GM23248 (cell line): ENCODE measurements around the genes CACNA2D3, LRTM1 and WNT5A.

DNA sequence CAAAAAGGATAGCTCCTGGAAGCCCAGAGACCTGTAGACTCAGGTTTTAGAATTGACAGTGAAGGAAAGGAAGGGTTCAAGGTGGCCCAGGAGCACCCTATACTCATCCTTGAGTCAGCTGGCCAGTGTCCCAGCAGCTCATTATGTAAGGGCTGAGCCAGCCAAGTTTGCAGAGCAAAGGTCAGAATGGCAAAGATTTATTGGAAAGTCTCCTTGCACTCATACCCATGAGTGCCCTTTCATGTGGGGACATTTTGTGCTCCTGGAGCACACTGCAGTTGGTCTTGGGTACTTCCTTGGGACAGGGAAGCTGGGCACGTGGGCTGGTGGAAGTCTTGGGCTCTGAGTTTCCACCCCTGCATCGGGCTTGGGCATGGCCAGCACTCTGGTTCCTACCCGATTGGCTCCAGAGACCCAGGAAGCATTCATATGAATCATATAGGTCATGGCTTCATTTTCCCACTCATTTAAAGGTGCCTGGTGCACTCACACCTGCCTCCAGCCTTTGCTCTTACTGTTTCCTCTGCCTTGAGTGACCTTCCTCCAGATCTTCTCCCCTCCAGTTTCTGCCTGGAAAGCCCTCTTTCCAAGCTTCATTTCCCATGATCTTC, 10.7 kb upstream of the PRKCD start:
- RAMPAGE, long total RNA: no peak

DNA sequence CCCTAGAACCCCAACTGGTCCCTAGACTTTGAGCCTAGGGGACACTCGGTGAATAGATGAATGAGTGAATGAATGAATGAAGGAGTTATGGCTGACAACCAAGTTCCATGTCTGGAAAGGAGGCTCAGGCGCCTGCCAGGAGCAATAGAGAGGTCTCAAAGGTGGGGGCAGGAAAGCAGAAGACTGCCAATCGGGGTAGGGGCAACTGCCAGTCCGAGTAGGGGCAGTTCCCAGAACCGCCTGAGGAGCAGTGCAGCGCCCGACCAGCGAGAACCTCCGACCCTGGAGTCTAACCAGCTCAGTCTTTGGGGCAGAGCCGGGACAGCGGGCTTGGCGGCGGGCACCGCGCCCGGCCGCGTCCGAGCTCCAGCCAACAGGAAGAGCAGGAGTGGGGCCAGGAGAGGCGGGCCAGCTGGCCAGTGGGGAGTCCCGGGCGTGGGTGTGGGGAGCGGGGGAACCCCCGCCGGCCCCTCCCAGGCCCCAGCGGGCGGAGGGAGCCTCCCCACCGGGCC, 508 bp upstream of the PRKCD start:
- RAMPAGE, long total RNA: no peak

- RAMPAGE, long total RNA: no peak
Measured at GRCh38 chr3:53196608-53197536, 35.9 kb downstream of the PRKCD start.

DNA sequence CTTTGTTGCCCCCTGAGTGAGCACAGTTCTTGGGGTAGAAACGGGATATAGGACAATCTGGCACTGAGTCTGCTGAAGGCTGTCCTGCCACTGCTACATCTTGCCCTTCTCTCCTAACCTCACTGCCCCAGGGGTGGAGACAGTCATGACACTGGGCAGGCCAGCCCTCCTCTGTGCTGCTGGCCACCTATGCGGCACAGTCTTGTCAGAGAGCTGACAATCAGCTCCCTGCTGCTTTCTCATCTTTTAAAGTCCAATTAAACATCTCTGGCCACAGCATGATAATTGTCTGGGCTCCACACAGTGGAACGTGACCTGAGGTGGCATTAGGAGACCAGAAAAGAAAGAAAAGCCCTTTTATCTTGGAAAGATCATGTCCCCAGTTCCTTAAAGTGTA, 15.6 kb upstream of the CACNA1D start:
- RAMPAGE, long total RNA: no peak

DNA sequence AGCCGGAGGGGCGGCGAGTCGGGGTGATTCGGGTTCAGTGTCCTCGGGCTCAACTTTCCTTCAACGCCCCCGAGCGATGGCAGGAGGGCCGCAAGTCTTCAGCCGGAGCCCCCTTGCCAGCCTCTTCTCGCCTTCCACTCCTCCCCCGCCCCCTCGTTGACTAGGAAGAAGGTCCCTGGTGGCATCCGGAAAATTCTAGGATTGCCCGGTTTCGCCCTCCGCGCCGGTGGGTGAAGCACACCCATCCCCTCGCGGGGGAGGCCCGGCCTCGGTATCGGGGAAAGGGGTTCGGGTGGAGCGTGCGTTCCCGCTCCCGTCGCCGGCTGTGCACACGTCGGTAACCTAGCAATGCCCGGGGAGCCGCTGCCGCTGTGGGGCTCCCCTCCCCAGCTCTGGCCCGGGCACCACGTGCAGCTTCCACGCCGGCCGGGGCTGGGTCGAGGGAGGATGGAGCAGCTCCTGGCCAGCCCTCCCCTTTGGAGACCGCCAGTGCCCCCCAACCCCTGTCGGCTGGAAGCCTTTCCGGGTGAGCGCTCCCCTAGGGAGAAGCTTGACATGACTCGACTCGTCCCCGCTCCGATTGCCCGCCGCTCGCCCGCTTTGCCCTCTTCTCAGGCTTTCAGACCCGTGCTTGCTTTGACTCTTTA, 1.2 kb downstream of the CACNA1D start:
- RAMPAGE, long total RNA: no peak

GRCh38 chr3:53711340-53711993, 134.8 kb downstream of the CHDH start:
- RAMPAGE, long total RNA: no peak

DNA sequence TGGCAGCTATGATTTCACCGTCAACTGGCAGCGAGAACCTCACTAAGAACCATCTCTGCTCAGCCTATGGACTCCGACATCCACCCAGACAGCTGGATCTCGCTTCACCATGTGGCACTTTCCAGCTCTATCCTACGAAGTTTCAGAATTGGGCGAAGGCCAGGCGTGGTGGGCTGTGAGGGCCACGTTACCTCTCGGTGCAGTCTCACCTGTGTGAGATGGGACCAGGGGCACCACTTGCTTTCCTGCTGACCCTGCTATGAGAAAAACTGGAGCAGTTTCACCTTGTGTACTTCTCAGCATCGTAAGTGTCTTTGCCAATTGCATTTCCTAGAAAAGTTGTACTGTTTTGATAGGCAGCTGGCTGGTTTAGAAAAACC, 32.3 kb downstream of the CHDH start:
- RAMPAGE, long total RNA: no peak

DNA sequence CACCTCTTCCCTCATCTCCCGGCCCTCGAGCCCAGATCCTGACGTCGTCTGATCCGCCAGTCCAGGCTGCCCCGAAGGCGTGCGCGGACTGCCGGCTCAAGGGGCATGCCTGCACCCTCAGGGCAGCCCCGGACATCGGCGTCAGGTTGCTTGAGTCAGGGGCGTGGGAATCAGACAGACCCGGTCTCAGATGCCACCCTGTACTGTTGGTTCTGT, 204 bp downstream of the IL17RB start:
- RAMPAGE, long total RNA: no peak

DNA sequence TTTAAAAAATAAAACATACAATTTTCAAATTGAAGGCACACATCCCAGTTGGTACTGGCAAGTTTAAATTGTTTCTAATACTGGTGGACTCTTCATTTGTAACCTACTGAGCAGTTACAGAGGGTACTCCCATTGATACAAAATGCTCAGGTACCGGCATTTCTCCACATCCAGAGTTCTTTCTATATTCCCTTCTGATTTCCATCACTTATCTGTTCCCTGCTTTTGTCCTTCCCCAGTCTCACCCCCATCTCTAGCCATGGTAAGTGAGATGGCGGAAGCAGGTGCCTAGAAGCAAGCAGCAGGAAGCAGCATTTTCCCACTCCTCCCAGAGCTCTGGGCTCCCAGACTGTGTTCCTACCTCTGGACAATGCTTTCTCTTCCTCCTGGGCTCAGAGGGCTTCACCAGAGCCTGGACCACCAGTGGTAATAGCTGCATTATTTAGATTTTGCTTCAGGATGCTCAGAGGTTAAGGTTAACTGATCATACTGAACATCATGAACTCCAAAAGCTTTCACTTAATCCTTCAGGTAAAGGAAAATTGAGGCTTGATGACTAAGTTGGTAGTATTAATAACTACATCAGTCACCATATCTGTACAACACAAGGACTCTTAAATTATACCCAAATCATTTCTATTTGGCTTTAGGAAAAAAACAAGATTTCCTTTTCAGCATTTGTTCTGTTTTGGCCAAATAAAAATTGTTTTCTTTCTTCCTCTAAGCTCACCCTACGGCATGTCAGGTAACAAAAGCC, 14.4 kb downstream of the ACTR8 start:
- RAMPAGE, long total RNA: no peak

DNA sequence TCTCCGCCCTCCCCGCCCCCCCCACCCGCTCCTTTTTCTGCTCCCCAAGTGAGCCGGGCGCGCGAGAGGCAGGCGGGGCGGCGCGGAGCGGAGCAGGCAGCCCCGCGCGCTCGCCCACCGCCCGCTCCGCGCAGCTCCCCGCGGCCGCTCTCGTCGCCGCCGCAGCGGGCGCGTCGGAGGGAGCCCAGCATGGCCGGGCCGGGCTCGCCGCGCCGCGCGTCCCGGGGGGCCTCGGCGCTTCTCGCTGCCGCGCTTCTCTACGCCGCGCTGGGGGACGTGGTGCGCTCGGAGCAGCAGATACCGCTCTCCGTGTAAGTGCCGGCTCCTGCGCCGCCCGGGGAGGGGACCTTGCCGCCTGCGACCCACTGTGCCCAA, at the start of gene CACNA2D3:
Gene CACNA2D3, plus strand, starts transcription at position 28 of the 375 bp plus-strand sequence.
- RAMPAGE, long total RNA: no peak

DNA sequence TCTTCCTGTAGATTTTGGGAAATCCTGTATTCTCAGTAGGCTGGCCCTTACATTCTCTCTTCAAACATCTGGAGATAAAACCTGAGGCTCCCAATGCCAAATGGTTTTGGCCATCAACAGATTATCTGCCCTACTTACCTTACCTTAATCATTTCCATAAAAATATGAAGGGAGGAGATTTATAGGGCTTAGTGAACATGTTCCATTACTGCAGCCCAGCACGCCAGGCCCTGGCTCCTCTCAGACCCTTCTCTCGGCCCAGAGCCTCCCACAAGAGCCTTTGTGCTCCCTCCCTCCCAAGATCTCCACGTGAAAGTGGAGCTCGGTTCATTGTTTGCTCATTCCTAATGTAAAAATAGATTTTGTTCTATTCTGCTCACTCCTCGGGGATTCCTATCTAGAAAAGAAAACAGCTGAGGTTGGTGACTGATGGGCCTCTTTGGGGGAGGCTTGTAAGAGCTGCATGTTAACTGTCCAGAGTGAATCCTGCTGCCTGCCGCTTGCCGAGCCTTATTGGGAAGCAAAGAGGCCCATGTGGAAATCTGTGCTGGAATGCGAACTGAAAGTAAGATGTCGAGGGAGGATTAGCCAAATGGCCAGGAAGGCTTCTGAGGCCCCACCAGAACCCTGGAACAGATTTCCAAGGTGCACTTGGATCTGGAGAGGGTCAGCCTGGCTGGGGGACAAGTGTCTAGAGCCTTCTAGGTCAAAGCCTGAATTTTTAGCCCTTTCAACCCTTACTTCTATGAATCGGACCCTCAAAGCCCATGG, 267.2 kb downstream of the LRTM1 start:
- RAMPAGE, long total RNA: no peak

GRCh38 chr3:54900965-54901755, 26.7 kb downstream of the LRTM1 start:
- RAMPAGE, long total RNA: no peak

GRCh38 chr3:54927849-54928203, at the start of gene LRTM1:
TSS of gene LRTM1 (minus strand) at chr3:54928059.
- RAMPAGE, long total RNA: no peak

DNA sequence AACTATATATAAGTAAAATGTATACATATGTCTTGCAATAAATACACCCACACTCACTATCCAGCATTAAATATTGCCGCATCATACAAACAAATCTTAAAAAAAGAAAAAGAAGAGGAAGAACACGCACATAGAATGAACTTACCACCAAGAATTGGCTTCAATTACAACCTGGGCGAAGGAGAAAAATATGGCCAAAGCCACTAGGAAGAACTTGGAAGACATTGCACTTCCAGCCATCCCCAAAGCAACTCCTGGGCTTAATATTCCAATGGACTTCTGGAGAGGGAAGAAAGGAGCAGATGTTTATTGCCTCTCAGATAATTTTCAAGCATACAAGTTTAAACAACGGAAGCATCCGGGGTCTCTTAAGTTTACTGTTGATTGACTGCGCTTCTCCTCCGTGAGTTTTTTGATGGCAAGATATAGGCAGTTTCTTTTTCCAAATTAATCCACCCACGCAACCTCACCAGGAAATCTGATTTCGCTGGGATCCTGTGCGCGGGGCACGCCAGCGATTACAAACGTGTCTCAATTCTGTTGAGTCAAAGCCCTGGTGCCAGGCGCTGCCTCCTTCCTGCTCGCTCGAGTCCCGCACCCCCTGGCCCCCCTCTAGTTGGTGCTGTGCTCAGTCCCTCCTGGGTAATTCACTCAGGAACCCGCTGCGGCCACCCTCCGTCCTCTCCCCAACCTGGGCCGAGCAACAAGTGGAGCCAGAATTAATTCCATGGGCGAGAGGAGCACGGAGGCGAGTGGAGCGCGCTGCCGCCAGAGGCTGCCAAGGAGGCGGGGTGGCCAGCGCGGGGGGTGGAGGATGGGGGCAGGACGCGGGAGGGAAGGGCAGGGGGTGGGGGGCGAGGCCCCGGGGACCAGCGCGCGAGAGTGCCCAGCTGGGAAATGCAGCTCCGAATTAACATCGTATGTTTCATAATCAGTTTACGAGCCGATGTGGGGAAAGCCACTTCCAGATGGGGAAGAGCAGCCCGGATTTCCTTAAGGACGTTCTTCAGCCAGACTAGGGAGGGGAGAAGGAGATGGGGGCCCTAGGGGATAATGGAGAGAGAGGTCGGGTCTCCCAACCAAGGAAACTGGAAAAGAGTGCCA, 6.1 kb downstream of the WNT5A start:
- RAMPAGE, long total RNA: no peak

DNA sequence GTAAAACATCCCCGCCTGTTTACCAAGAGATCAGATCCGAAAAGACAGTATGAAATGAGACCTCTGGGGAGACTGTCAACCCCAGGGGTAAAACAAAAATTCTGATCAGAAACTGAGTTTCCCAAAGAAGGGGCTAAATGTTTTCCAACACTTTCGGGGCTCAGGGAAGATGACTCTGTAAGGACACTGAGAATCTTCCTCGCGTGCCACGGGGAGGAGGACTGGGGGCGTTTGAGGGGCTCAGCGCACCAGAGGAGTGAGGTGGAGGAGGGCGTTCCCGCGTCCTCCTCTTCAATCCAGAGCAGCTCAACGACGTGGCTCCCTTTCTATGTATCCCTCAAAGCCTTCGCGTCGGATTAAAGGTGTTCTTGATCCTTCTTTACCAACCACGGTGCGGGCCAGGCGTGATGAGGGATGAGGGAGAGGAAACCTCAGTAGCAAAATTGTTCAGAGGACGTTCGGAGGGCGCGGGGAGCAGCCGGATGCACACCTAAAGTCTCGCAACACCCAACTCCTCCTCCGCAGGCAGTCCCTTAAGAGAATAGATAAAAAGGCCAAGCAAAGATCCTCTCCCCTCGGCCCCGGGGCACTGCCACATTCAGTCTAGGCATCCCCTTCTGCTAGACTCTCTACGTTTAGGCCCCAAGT, 3.6 kb downstream of the WNT5A start:
- RAMPAGE, long total RNA: no peak

- RAMPAGE, long total RNA: no peak
Measured at GRCh38 chr3:55486751-55487766, at the start of gene WNT5A. TSS of gene WNT5A (minus strand) at chr3:55487306.

- RAMPAGE, long total RNA: no peak
Measured at GRCh38 chr3:55663965-55664854, 177.1 kb upstream of the WNT5A start.

DNA sequence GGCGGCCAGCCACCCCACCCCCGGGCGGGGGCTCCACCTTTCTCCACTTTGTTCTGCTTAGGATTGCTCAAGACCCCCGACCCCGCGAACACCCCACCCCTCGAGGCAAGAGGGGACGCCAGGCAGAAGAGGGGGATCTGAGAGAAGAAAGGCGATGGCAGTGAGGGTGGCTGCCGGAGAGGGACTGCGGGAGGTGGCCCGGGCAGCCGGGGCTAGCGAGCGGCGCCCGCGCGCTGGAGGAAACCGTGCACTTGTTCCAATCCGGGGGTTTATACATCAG, 563 bp downstream of the ERC2 start:
- RAMPAGE, long total RNA: no peak

- RAMPAGE, long total RNA: no peak
Measured at GRCh38 chr3:56727745-56728468, 44.8 kb upstream of the TASOR start.

DNA sequence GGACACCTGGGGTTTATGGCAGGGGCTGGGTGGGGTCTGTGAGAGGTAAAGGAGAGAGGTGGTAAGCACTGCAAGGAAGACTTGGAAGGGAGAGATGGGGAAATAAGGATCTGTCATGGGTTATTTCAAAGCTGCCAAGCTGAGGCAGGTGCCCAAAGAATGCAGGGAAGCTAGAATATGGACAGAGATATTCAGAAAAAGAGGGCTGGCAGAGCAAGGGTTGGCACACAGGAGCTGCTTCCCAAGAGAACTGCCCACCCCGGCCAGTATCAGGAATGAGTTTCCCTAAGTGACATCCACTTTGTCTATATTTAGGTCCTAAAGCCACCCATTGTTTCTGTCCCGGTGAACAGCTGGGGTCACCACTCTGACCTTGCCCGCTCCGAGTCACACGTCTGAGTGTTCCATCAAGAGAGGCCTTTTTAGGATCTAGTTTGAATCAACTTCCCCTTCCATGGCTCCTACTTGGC, 109.5 kb upstream of the ARHGEF3 start:
- RAMPAGE, long total RNA: no peak